Measurements from ENCODE around the gene UBE2E1.

DNA sequence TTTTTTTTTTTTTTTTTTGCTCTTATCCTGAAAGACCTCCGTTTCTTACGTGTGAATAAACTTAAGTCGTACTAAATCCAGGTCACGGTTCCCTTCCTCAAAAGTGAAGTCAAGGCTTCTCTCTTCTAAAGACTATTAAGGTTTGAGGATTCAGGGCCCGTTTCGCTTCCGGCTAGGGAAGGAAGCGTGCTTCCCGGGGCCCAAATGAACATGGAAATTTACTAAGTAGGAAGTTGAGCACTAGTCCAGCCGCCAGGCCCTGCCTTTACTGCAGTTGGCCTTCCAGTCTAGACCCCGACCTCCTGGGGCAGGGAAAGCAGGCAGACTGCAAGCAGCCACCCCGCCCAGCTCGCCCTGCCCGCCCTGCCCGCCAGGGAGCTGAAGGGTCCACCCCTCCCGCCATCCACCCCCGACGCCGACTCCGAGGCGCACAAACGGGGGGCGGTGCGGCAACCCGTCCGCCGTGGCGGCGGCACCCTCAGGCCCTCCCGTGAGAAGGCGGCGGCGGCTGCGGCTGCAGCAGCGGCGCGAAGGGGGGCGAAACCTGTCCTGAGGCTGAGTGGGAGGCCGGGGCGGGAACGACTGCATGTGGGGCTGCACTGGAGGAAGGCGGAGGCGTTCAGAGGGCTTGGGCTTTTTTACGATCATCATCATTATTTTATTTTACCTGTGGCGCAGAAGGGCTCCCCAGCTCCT lies 469 bp downstream of the TBC1D5 start:
- PRO-cap = bidirectional peak, plus-strand start at position 433 of the sequence, minus-strand start at position 420 of the sequence
- RAMPAGE, long total RNA, 4 experiments = no peak in any of the 4 experiments

DNA sequence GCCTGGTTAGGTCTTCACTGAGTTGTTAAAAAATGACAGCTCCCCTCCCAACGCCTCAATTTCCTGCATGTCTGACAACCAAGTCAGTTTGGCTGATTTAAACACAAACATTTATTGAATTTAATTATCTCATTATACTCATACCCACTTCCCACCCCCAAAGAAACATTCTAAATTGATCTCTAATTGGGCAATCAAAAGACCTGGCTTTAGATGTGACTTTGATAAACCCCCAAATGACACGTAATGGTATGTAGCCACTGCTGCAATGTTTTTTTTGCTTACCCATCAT lies 28.3 kb downstream of the SATB1 start:
- PRO-cap = no peak
- RAMPAGE, long total RNA, 4 experiments = no peak in any of the 4 experiments

- PRO-cap = unidirectional peak, minus-strand start at chr3:18740771
- RAMPAGE, long total RNA, 4 experiments = no peak in any of the 4 experiments
These were observed 315.8 kb upstream of the SATB1 start for GRCh38 chr3:18740683-18741541.

DNA sequence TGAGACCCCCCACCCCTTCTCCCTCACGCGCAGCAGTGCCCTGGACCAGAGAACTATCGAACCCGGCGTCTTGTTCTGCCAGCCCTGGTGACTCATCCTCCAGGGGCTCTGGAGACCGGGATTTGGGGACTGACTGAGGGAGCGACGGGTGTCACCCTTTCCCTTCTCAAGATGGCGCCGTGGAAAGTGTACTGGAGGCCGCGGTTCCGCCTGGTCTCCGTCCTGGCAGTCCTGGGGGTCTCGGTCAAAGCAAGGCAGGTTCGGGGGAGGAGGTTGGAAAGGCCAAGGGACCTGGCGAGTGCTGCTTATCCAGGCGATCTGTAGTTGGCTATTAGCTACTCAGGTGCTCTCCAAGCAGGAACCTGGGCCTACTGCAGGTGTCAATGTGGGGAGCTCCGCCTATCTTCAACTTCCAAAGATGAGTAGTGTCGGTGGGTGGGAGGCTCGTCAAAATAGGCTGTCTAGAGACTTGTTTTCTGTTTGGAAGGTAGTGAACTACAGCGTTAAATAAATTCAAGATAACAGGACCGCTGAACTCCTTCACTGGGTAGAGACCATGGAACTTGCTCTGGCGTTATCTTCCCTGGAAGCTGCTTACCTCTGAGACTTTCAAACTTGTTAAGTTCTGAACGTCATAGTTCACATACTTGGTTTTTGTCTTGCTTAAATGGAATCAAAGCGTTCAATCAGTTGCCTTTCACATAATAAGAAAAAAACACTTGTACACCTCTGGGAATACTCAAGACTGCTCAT lies 889 bp downstream of the RAB5A start:
- PRO-cap = bidirectional peak, plus-strand start at position 189 of the sequence, minus-strand start at position 94 of the sequence; bidirectional peak, plus-strand start at position 426 of the sequence, minus-strand start at position 320 of the sequence
- RAMPAGE, long total RNA, 4 experiments = no peak in any of the 4 experiments

DNA sequence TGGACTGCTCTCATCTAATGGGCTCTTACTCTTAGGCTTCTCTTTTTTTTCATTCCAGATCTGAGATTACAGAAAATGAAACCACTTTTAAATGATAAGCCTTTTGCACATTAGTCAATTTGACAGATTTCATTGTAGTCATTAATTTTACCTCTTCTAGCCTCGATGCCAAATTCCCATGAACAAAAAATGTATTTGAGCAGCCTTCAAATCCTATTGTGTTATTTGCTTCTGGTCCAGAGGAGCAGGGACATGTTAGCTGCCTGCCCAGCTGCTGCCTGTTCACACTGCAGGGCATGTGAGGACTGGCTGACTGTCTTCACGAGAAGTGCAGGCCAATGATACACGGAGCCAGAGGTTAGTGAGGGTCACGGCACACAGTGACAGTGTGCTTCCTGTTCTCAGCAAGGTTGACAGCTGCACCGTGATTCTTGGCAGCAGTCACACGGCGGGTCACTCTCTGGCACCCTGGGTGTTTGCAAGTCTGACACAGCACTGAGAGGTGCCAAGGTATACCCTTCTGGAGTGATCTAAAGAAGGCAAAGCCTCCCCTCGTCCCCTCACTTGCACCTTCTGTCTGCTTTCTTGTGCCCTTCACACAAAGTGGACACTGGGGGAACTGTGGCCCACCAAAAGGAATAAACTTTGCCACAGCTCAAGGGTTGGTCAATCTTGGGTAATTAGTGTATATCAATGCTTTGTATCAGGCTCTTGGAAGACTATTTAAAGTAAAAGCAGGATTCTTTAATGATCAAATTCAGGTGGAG lies 40.9 kb downstream of the KAT2B start:
- PRO-cap = bidirectional peak, plus-strand start at position 437 of the sequence, minus-strand start at position 289 of the sequence
- RAMPAGE, long total RNA, 4 experiments = no peak in any of the 4 experiments

GRCh38 chr3:20905046-20906023 lies 719.3 kb upstream of the SGO1 start:
- PRO-cap = no peak
- RAMPAGE, long total RNA, 4 experiments = no peak in any of the 4 experiments

DNA sequence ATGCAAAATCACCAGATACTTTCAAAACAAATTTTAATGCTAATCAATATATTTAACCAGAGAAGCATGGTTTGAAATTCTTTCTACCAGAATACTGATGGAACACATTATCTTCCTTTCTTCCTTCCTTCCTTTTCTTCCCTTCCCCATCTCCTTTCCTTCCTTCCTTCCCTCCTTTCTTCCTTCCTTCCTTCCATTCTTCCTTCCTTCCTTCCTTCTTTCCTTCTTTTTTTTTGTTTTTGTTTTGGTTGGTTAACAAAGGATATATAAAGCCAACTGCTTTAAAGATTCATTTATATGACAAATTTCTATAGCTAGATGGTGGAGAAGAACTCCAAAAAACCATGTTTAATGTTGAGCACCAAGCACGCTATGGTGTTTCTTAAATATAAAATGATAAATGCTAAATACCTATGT lies 332.0 kb downstream of the ZNF385D start:
- PRO-cap = no peak
- RAMPAGE, long total RNA, 4 experiments = no peak in any of the 4 experiments

GRCh38 chr3:23226284-23227121 lies 23.4 kb downstream of the UBE2E2 start:
- PRO-cap = no peak
- RAMPAGE, long total RNA, 4 experiments = no peak in any of the 4 experiments

GRCh38 chr3:23257686-23258406 lies 54.7 kb downstream of the UBE2E2 start:
- PRO-cap = no peak
- RAMPAGE, long total RNA, 4 experiments = no peak in any of the 4 experiments

DNA sequence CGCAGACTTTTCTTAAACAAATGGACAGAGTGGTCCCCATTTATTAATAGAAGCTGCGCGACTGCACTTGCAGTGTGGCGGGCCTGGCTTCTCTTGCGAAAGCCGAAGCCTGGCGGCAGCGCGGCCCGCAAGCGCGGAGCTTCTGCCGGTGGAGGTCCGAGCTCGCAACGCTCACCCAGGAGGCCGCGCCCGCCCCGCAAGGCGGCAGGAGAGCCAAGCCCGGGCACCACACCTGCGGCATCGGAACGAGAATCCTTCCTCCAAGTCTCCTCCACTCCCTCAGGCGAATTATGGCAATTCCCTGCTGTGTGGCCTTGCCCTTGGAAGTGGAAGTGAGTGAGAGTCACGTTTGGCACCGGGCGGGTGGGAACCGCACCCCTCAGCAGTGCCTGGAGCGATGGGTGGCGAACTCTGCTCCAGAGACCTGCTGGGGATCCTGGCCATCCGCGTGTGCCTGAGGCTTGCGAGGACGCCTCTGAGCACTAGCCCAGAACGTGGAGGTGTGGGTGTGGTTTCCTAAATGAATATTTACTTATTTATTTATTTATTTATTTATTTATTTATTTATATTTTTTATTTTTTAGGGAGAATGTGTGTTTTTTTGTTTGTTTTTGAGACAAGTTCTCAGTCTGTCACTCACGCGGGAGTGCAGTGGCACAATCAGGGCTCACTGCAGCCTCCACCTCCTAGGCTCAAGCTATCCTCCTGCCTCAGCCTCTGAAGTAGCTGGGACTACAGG lies 133.7 kb upstream of the UBE2E1 start:
- PRO-cap = no peak
- RAMPAGE, long total RNA, 4 experiments = no peak in any of the 4 experiments

- PRO-cap = bidirectional peak, plus-strand start at chr3:23806049, minus-strand start at chr3:23805965
- RAMPAGE, long total RNA, 4 experiments = start-site peak on the plus strand in 2 of 4 experiments, at chr3:23805931-23806046 at its widest, 309 to 426 reads per replicate
These were observed at the start of gene UBE2E1 for GRCh38 chr3:23805242-23806417. Gene UBE2E1 (plus strand): TSS chr3:23805955.

GRCh38 chr3:23811293-23811832 lies 5.6 kb downstream of the UBE2E1 start:
- PRO-cap = bidirectional peak, plus-strand start at chr3:23811347, minus-strand start at chr3:23811359
- RAMPAGE, long total RNA, 4 experiments = no peak in any of the 4 experiments

- PRO-cap = no peak
- RAMPAGE, long total RNA, 4 experiments = no peak in any of the 4 experiments
These were observed 20.6 kb downstream of the UBE2E1 start for GRCh38 chr3:23826272-23826837.

- PRO-cap = no peak
- RAMPAGE, long total RNA, 4 experiments = no peak in any of the 4 experiments
These were observed 53.4 kb downstream of the UBE2E1 start for GRCh38 chr3:23859100-23859557.

DNA sequence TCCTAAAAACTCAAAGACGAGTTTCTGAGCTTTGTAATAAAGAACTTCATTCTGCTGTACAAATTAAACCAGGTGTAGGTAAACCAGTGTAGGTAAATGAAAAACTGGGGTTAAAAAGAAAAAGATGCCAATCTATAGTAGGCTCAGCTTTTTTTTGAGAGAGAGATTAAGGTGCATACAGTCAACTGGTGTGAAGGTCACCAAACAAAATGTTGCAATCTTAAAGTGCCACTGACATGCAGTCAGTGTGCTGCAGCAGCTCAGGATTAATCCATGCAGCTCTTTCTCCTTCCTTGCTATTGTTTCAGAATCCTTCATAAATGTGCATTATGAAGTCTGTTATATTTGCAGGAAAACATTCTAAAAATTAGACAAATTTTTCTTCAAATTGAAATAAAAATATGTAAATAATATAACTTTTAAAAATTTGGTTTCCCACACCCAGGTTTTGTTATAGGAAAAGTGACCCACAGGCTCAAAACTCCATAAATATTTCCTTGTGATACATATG lies 44.0 kb downstream of the THRB start:
- PRO-cap = no peak
- RAMPAGE, long total RNA, 4 experiments = no peak in any of the 4 experiments

GRCh38 chr3:24820019-24820344 lies 325.3 kb upstream of the THRB start:
- PRO-cap = no peak
- RAMPAGE, long total RNA, 4 experiments = no peak in any of the 4 experiments

DNA sequence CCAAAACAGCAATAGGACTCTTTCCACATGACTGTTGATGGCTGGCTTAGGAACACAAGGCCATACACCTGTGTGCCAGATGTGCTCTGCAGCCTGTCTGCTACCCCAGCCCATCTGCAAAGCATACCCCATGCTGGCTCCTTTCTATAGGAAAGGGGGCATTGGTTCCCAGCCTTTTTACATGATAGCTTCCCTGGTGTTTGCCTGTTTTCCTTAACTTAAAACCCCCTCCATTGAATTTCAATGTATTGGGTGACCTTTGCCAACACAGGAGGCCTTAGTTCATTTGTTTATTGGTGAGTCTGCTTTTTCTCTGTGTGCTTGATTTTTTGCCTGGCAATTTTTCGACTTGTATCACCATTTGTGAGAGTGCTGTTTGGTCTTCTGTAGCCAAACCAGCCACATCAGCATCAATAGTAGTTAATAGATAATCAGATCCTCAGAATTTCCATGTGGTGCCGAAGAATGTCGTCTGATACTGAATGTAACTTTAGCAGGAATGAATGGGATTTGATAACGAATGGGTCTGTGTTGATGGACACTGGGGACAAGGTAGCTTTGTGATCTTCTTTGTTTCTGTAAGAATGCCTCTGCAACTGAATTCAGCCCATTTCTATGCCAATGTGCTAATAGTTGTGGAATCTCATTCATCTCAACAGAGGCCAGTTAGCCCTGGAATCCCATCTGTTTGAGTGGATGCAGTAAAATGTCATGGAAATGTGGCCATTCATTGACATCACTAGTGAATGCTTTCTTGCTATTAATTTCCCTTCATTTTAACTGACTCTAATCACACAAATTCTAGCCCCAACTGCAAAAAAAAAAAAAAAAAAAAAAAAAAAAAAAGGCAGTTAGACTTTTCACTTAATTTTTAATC lies 272.1 kb upstream of the RARB start:
- PRO-cap = no peak
- RAMPAGE, long total RNA, 4 experiments = no peak in any of the 4 experiments

- PRO-cap = no peak
- RAMPAGE, long total RNA, 4 experiments = no peak in any of the 4 experiments
These were observed 40.8 kb downstream of the RARB start for GRCh38 chr3:25468651-25469436.

DNA sequence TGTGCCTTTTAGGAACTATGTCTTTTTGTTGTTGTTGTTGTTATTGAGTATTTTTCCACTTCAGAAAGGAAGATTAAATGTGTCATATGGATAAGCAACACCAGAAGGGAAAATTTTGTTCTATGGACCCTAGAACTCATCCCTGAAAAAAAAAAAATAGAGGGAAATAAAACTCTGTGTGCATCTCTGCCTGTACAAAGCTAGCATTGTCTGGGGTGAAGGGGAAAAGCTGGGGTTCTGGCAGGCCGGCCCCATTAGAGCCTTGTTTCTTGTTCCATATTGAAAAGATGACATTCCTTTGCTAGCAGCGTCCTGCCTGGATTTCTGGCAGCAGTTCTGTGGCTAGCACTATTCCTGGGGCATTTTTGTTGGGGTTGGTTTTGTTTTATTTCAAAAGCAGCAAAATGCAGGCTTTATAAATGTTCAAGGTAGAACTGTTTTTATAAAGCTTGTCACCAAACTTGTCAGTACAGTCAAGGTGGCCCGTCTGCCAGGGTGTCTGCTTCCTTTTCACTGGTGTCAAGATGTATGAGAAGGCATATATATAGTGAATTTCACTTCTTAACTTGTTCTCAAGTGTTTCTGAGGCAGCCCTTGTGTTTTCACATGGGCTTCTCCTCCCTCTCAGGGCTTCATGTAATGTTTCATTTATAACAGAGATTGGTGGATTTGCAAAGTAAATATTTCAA lies 45.2 kb downstream of the RARB start:
- PRO-cap = unidirectional peak, plus-strand start at position 467 of the sequence
- RAMPAGE, long total RNA, 4 experiments = no peak in any of the 4 experiments

DNA sequence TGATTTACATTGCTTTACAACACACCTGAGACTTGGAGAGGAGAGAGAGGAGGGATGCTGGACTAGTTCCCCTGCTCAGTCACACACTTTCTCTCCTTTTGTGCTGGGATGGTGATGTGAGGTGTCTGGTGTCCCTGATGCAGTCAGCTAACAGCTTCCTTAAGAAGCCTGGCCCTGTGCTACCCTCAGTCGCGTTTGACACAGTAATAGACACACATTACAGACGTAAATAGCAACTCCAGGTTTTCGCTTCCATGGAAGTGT lies 58.8 kb downstream of the RARB start:
- PRO-cap = no peak
- RAMPAGE, long total RNA, 4 experiments = no peak in any of the 4 experiments